Colonic mucosa (tissue), 1 donor: ENCODE data around the gene FAM83B.

DNA sequence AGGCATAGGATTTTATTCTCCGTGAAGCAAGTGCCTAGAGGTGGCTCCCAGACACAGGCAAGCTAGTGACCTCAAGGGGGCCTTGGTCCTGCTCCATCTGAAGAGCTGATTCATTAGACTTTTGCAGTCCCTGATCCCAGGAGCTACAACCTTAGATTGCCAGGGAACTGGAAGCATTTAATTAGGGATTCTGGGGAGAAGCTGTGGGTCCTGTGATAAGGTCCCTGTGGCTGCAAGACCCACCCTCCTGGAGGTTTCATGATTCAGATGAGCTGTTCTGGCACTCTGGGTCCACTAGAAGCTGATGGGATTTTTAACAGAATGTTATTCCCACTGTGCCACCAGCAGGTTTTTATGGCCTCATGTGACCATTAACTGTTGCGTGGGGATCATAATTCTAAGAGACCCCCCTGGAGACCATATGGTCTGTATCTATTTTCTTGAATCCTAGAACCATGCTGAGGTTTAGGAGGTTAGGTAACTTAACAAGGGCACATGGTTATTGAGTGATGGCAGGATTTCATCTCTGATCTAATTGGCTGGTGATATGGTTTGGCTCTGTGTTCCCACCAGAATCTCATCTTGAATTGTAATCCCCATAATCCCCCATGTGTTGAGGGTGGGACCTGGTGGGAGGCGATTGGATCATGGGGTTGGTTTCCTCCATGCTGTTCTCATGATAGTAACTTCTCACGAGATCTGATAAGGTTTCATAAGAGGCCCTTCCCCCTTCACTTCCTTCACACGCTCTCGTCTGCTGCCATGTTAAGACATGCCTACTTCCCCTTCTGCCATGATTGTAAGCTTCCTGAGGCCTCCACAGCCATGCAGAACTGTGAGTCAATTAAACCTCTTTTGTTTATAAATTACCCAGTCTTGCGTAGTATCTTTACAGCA lies 90.3 kb downstream of the ELOVL5 start:
- PRO-cap = no peak

GRCh38 chr6:53300457-53301663 lies 47.9 kb downstream of the ELOVL5 start:
- PRO-cap = no peak

- PRO-cap = no peak
Observed at GRCh38 chr6:53361416-53362235, 12.9 kb upstream of the ELOVL5 start.

- PRO-cap = no peak
Observed at GRCh38 chr6:53431762-53432164, 83.0 kb upstream of the ELOVL5 start.

DNA sequence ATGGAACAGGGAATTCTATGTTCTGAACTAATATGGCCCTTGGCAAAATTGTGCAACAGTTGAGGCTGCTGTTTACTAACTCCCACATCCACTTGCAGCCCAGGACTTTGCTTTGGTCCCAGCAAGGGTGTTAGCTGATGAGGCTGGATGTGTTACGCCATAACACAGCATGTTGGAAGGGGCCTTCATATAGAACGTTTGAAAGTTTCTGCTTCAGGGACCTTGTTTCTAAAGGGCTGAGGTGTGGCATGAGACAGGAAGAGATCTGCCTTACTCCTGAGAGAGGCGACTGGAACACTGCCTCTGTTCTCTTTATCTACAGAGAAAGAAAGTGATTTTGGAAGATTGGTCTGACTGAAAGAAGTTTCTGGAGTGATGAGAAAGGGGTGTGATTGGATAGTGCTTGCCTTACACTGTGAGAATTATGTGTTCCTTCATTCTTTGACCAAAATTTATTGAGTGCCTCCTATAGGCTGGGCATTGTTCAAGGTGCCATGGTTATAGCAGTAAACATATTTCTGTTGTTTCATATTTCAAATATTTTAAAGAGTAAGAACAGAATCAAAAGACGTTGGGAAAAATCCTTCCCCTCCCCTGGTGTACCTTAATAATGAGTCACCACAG lies 78.9 kb downstream of the GCLC start:
- PRO-cap = no peak

DNA sequence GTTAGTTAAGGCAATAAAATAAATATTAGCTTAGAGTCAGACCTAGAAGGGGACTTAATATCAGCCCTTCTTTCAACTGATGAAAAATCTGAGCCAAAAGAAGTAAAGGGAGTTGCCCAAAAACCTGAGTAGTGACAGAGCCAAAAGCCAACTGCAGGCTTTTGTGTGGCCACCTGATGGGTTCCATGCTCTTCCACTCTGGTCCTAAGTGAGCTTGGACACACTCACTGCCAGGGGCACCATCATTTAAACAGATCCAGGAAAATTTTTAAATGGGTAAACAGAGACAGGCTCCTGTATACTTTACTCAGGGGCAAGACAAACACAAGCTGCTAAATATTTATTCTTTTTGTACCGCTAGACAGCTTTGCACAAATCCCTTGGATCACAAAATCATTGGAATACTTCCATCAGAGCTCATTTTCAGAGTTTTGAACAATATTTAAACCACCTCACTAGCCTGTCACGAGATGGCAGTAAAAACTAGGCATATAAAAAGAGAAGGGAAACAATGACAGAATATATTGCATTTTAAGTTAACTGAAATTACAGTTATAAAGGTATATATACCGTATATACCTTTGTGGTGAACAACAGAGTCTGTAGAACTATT lies 31.4 kb downstream of the GCLC start:
- PRO-cap = no peak

- PRO-cap = no peak
Observed at GRCh38 chr6:53543470-53544087, 1.3 kb downstream of the GCLC start.

GRCh38 chr6:53544088-53544234 lies 940 bp downstream of the GCLC start:
- PRO-cap = no peak

DNA sequence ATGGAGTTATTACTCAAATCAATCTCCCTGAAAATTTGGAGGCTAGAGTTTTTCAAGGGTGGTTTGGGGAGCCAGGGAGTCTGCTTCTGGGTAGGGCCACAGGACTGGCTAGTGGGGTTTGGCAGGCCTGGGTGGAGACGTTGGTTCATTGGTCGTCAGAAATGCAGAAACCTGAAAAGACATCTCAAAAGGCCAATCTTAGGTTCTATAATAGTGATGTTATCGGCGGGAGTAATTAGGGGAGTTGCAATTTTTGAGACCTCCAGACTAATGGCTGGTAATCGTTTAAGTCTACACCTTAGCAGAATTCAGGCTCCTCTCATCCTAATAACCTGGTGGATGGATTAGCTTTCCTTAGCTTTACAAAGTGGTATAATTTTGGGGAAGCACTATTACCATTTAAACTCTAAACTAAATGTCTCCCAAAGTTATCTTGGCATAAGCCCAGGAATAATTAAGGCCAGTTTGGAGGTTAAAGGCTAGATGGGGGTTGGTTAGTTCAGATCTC lies 51.4 kb downstream of the KLHL31 start:
- PRO-cap = no peak

- PRO-cap = no peak
Observed at GRCh38 chr6:53752801-53753141, 42.0 kb upstream of the LRRC1 start.

DNA sequence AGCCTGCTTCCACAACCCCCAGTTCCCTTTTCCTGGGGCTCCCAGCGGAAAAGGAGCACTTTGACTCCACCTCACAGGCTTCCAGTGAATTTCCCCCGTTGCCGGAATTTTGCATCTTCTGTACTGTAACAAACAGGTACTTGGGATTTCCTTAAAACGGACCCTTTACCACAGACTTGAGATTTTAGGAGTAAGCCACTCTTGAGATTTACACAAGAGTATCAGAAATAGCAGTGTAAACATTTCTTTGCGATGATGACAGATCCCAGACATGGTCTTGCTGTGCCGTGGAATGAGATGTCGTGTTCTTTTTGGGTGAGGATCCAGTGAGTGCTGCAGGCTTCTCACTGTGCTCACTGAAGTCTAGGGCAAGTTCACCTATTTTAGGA lies 8.2 kb downstream of the LRRC1 start:
- PRO-cap = no peak

DNA sequence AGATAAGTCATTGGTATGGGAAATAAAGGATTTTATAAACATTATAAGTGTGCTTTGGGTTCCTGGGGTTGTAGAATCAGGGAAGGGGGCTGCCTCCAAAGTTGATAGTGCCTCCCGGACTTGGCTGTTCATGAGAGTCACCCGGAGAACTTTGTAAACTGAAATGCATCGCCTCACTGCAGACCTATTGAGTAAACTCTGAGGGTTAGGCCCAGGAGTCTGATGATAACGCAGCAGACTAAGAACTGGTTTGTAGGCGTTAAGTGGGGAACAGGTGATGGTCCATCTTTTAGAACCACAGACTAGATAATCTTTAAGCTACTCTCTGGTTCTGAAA lies 30.6 kb downstream of the LRRC1 start:
- PRO-cap = bidirectional peak, plus-strand start outside the sequence, minus-strand start at position 200 of the sequence

- PRO-cap = no peak
Observed at GRCh38 chr6:53856820-53857620, 62.2 kb downstream of the LRRC1 start.

DNA sequence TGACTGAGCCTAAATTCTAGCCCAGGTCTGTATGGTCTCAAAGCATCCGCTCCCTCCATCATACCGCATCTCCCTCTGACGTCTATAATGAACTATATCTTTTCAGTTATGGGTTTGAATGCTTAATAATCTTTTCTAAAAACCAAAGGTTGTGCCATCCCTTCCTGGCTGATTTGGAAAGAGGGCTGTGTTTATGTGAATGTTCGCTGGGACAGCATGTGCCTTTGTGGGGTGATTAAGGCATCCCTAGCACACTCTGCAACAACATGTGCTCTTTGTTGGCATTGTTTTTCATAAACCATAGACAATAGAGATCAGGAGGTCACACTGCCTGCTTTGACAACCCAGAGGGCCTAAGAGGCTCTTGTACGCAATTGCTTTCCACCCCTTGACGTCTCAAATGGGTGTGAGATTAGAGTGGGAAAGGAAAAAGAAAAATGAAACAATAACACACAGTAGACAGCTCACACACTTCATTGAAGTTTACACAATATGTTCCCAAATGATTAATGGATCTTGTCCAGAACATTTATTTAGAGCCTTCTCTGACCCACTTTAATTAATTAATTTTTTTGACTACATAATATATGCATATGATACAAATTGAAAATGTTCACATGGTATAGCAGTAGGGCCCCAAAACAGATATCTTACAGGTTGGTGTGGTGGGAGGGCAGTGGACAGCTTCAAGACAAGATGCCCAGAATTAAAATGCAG lies 116.1 kb downstream of the LRRC1 start:
- PRO-cap = no peak

DNA sequence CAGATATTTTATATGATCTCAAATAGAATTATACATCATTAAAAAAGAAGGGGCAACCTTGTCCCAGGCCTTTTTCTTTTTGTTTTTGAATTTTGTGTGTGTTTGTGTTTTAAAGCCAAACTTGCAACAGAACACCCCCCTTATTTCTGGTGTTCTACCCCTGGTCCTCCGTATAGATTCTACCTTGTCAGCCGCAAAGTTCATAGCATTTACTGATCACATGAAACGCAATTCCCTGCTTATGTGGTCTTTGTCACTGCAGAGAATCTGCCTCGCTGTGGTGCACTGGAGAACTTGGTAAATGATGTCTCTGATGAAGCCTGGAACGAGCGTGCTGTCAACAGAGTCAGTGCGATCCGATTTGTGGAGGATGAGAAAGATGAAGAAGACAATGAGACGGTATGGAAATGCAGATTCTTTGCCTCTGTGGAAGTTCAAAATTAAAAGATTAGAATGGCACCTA lies 125.6 kb downstream of the LRRC1 start:
- PRO-cap = no peak

- PRO-cap = no peak
Observed at GRCh38 chr6:54010882-54011180, 100.4 kb upstream of the MLIP start.

GRCh38 chr6:54019856-54020213 lies 91.4 kb upstream of the MLIP start:
- PRO-cap = no peak

GRCh38 chr6:54846092-54846907 lies at the start of gene FAM83B:
FAM83B (plus strand) TSS chr6:54846771.
- PRO-cap = unidirectional peak, plus-strand start at chr6:54846351; bidirectional peak, plus-strand start at chr6:54846545, minus-strand start at chr6:54846416; bidirectional peak, plus-strand start at chr6:54846771, minus-strand start at chr6:54846625

- PRO-cap = no peak
Observed at GRCh38 chr6:54874571-54875194, 28.1 kb downstream of the FAM83B start.

- PRO-cap = unidirectional peak, plus-strand start at chr6:55572977
Observed at GRCh38 chr6:55572783-55573033, 6.3 kb downstream of the HMGCLL1 start.